ENCODE results near the genes ZNF808 and ERVV-2.

GRCh38 chr19:52049546-52049955, 913 bp upstream of the ZNF432 start:
- RRBS: no CpG with 5 or more reads among the region's 2 CpGs
CAGE:
- cytosol, long polyA plus RNA: no peak
- long polyA plus RNA: no peak
- nucleus, long polyA plus RNA: no peak

GRCh38 chr19:52111599-52112565, 16.3 kb upstream of the ZNF841 start:
- RRBS: no CpG with 5 or more reads among the region's 8 CpGs
CAGE:
- cytosol, long polyA plus RNA: no peak
- long polyA plus RNA: no peak
- nucleus, long polyA plus RNA: no peak

DNA sequence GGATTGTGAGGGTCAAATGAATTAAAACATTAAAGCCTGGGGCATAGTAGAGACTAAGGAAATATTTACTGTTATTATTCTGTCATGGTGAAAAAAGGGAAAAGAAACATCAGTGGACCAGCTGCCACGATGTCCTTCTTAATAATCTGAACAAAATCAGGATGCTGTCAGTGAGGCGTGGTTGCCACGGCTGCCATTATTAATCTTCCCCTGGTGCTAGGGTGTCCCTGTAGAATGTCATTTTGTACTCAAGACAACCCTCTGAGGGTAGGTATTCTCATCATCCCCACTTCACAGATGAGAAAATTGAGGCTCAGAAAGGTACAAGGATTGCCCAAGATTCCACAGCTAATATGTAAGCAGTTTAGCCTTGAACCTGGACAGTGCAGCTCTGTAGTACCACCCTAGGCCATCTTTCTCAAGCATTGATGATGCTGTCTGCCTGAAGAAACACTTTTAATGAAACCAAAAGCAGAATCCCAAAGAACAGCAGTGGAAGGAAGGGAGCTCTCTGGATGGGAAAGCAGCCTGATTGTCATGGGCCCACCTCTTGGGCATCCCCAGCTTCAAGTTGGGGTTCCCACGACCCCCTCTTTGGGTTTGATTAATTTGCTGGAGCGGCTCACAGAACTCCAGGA, 8.1 kb downstream of the PPP2R1A start:
- RRBS: no CpG with 5 or more reads among the region's 5 CpGs
CAGE:
- cytosol, long polyA plus RNA: no peak
- long polyA plus RNA: no peak
- nucleus, long polyA plus RNA: no peak

DNA sequence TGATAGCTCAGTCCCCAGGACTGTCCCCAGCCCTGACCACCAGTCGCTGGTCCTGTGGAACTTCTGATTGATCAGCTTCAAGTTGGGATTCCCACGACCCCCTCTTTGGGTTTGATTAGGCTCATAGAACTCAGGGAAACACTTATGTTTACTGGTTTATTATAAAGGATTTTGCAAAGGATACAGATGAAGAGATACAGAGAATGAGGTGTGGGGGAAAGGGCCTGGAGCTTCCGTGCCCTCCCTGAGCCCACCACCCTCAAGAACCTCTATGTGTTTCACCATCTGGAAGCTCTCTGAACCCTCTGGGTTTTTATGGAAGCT, 13.8 kb downstream of the PPP2R1A start:
- RRBS: no CpG with 5 or more reads among the region's 3 CpGs
CAGE:
- cytosol, long polyA plus RNA: no peak
- long polyA plus RNA: no peak
- nucleus, long polyA plus RNA: no peak

DNA sequence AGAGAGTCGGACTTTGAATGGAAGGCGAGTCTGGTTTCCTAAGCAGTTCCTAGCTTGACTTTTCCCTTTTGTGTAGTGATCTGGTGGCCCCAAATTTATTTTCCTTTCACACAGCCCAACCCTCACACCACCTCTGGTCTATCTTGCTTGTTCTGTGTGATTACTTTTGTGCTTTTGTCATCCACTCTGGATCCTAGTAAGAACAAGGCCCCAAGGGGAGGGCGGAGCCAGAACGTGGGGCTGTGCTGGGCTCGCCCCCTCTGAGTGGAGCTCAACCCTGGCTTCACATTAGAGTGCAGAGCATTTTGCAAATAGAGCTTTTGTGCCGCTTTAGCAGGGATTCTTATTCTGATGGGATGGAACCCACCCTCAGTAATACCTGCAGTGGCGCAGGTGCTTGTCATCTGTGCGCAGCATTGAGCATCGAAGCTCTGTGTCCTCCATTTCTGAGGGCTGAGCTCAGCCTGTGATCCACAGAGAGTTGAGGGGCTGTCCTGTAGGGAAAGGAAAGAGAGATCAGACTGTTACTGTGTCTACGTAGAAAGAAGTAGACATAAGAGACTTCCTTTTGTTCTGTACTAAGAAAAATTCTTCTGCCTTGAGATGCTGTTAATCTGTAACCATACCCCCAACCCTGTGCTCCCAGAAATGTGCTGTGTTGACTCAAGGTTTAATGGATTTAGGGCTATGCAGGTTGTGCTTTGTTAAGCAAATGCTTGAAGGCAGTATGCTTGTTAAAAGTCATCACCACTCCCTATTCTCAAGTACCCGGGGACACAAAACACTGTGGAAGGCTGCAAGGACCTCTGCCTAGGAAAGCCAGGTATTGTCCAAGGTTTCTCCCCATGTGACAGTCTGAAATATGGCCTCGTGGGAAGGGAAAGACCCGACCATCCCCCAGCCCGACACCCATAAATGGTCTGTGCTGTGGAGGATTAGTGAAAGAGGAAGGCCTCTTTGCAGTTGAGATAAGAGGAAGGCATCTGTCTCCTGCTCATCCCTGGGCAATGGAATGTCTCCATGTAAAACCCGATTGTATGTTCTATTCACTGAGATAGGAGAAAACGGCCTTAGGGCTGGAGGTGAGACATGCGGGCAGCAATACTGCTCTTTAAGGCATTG, 32.1 kb downstream of the ZNF578 start:
- RRBS: no CpG with 5 or more reads among the region's 17 CpGs
CAGE:
- cytosol, long polyA plus RNA: no peak
- long polyA plus RNA: no peak
- nucleus, long polyA plus RNA: no peak

GRCh38 chr19:52527545-52528528, at the start of gene ZNF808:
Gene ZNF808 (plus strand): TSS chr19:52527668.
- RRBS: 0% methylated on average over 6 of the region's 60 CpGs
CAGE:
- cytosol, long polyA plus RNA: no peak
- long polyA plus RNA: no peak
- nucleus, long polyA plus RNA: no peak

GRCh38 chr19:52536440-52536958, 9.0 kb downstream of the ZNF808 start:
- RRBS: no CpG with 5 or more reads among the region's 24 CpGs
CAGE:
- cytosol, long polyA plus RNA: no peak
- long polyA plus RNA: no peak
- nucleus, long polyA plus RNA: no peak

- RRBS: no CpG with 5 or more reads among the region's 3 CpGs
CAGE:
- cytosol, long polyA plus RNA: start-site peak on the minus strand at chr19:52647732-52648281, 21 and 63 reads in 2 replicates
- long polyA plus RNA: start-site peak on the minus strand at chr19:52647701-52648291, 121 and 99 reads in 2 replicates
- nucleus, long polyA plus RNA: no peak
Observed at GRCh38 chr19:52647423-52648877, 42.3 kb downstream of the ENSG00000269825 start.

DNA sequence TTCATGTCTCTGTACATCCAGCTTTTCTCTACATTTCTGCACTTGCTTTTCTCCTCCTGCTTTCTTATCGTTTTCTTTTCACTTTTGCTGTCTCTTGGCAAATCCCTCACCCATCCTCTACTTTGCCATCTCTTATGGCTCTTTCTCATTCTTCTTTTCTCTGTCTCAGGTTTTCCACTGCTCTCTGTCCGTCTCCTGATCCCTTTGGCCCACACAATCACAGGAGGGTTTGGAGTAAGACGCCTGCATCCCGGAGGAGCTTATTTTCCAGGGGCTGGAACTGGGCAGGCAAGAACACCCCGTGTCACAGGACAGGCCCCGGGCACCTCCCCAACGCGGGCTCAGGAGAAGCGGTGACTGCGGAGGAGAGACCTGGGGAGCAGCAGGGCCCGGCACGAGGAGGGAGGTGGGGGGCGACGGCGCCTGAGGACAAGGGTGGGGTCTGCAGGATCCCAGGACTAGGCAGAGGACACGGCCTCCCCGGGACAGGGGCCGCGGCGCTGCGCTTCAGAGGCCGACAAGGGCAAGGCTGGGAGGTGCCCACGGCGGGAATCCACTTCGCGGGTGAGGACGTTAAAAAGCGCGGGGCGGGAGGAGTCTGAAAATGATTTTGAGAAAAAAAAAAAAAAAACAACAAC, 609 bp downstream of the ENSG00000269825 start:
- RRBS: no CpG with 5 or more reads among the region's 30 CpGs
CAGE:
- cytosol, long polyA plus RNA: no peak
- long polyA plus RNA: no peak
- nucleus, long polyA plus RNA: no peak

DNA sequence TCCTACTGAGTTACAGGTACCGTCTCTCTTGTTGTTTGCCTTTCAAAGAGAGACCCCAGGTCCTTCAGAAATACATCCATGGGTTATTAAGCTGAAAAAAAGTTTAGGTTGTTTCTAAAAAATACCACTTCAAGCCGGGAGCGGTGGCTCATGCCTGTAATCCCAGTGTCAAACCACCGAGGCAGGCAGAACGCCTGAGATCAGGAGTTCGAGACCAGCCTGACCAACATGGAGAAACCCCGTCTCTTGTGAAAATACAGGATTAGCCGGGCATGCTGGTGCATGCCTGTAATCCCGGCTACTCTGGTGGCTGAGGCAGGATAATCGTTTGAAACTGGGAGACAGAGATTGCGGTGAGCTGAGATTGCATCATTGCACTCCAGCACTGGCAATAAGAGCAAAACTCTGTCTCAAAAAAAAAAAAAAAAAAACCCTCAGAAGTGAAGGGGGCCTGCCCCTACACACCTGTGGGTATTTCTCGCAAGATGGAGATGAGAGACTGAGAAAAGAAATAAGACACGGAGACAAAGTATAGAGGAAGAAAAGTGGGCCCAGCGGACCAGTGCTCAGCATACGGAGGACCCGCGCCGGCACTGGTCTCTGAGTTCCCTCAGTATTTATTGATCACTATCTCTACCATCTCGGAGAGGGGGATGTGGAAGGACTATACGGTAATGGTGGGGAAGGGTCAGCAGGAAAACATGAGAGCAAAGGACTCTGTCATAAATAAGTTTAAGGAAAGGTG, 18.4 kb downstream of the ZNF816 start:
- RRBS: no CpG with 5 or more reads among the region's 20 CpGs
CAGE:
- cytosol, long polyA plus RNA: no peak
- long polyA plus RNA: no peak
- nucleus, long polyA plus RNA: no peak

- RRBS: no CpG with 5 or more reads among the region's 5 CpGs
CAGE:
- cytosol, long polyA plus RNA: no peak
- long polyA plus RNA: no peak
- nucleus, long polyA plus RNA: no peak
Observed at GRCh38 chr19:53044590-53044886, at the start of gene ERVV-2. Gene ERVV-2 (plus strand): TSS chr19:53044740.

- RRBS: no CpG with 5 or more reads among the region's 4 CpGs
CAGE:
- cytosol, long polyA plus RNA: no peak
- long polyA plus RNA: no peak
- nucleus, long polyA plus RNA: no peak
Observed at GRCh38 chr19:53129459-53129978, 3.2 kb downstream of the ZNF415 start.

DNA sequence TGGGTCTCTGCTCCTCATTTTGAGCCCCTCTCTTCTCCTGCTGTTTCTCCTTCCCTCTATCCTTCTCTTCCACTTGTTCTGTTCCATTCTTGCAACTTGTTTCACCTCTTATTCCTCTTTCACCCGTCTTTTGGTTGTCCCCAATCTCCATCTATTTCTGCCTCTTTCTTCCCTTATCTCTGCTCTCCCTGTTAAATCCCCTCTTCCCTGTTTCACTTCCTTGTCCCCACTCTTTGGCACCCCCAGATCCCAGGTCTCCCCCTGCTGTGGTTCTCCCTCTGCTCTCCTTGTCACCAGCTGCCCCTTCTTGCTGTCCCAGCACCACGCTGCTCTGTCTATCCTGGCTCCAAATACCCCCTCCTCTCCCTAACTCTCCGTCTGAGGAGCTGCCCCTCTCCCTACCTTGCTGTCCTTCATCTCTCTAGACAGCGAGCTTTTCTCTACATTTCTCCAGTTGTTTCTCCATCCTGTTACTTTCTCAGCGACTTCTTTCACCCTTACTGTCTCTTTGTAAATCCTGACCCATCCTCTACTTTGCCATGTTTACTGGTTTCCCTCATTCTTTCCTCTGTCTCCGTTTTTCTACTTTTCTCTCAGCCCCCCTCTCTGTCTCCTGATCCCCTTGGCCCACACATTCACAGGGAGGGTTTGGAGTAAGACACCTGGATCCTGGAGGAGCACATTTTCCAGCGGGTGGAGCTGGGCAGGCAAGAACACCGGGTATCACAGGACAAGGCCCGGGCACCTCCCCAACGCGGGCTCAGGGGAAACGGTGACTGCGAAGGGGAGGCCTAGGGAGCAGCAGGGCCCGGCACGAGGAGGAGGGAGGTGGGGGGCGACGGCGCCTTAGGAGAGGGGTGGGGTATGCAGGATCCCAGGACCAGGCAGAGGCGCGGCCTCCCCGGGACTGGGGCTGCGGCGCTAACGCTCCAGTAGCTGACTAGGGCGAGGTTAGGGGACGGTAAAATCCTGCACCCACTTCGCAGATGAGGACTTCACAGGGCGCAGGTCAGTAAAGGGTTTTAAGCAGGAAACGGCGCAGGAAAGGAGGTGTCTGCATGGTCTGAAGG, 784 bp downstream of the ZNF665 start:
- RRBS: no CpG with 5 or more reads among the region's 30 CpGs
CAGE:
- cytosol, long polyA plus RNA: no peak
- long polyA plus RNA: no peak
- nucleus, long polyA plus RNA: no peak

GRCh38 chr19:53479091-53479757, 11.7 kb downstream of the ZNF813 start:
- RRBS: no CpG with 5 or more reads among the region's 12 CpGs
CAGE:
- cytosol, long polyA plus RNA: no peak
- long polyA plus RNA: no peak
- nucleus, long polyA plus RNA: no peak

- RRBS: no CpG with 5 or more reads among the region's 10 CpGs
CAGE:
- cytosol, long polyA plus RNA: no peak
- long polyA plus RNA: no peak
- nucleus, long polyA plus RNA: no peak
Observed at GRCh38 chr19:53578043-53578523, 40.1 kb downstream of the ZNF331 start.

DNA sequence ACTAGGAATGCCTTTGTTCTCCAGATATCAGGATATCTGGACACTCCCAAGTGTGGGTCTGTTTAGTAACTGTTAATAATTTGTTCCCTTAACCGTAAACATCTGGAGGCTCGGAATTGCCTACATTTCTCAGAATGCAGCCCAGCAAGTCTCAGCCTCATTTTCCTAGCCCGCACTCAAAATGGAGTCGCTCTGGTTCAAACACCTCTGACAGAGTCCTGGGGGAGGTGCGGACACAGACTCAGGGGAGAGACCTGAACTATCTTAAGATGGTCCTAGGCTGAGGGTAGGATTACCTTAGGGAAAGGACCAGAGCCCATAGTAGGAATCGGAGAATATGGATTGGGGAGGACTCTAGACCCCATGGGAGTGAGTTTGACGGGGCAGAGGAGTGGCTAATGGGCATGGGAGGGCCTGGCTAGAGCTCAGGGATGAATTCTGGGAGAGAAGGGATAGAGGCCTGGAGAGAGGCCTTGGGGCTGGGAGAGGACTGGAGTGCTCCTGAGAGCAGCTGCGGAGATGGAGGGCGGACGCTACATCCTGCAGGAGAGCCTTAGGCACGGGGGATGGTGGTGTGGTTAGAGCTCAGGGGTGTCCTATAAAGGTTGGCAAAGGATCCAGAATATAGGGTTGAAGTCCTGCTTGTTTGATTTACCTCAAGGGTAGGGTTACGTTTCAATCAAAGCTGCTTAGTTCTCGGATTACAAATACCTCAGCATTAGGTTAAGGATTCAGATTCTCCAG, 43.2 kb downstream of the ZNF331 start:
- RRBS: no CpG with 5 or more reads among the region's 13 CpGs
CAGE:
- cytosol, long polyA plus RNA: no peak
- long polyA plus RNA: no peak
- nucleus, long polyA plus RNA: no peak

GRCh38 chr19:53844886-53845145, 20.7 kb upstream of the NLRP12 start:
- RRBS: no CpG with 5 or more reads among the region's 9 CpGs
CAGE:
- cytosol, long polyA plus RNA: no peak
- long polyA plus RNA: no peak
- nucleus, long polyA plus RNA: no peak

GRCh38 chr19:53868248-53868436, 459 bp downstream of the MYADM start:
- RRBS: no CpG with 5 or more reads among the region's 4 CpGs
CAGE:
- cytosol, long polyA plus RNA: no peak
- long polyA plus RNA: no peak
- nucleus, long polyA plus RNA: no peak

DNA sequence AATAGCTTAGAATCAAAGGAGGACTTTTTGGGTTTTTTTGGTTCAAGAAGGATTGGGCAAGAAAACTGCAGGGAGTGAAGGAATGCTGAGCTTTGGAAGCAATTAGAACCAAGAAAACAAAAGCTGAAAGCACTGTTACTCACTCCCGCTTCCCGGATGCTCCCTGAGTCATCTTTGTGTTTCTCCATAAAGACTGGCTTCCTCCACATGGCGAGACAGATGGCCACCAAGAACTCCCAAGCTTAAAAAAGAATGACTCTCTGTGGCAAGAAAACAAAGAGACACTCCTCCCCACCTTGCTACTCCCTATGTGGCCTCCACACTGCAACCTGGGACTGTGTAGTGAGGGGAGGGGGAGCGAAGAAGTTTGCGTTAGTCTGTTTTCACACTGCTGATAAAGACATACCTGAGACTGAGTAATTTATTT, 27.9 kb downstream of the VSTM1 start:
- RRBS: no CpG with 5 or more reads among the region's 5 CpGs
CAGE:
- cytosol, long polyA plus RNA: no peak
- long polyA plus RNA: no peak
- nucleus, long polyA plus RNA: no peak

GRCh38 chr19:54094603-54095002, 6.0 kb downstream of the OSCAR start:
- RRBS: no CpG with 5 or more reads among the region's 13 CpGs
CAGE:
- cytosol, long polyA plus RNA: no peak
- long polyA plus RNA: no peak
- nucleus, long polyA plus RNA: no peak

Data from SK-N-SH (cell line).